SK-N-MC (cell line): ENCODE measurements around a stretch of chr1.

- RRBS, result 88% methylated on average over 4 of the region's 13 CpGs
These were observed 87.4 kb downstream of the UBR4 start for GRCh38 chr1:19122485-19123208.

- RRBS, result no CpG with 5 or more reads among the region's 6 CpGs
These were observed 56.9 kb downstream of the UBR4 start for GRCh38 chr1:19153269-19153530.

DNA sequence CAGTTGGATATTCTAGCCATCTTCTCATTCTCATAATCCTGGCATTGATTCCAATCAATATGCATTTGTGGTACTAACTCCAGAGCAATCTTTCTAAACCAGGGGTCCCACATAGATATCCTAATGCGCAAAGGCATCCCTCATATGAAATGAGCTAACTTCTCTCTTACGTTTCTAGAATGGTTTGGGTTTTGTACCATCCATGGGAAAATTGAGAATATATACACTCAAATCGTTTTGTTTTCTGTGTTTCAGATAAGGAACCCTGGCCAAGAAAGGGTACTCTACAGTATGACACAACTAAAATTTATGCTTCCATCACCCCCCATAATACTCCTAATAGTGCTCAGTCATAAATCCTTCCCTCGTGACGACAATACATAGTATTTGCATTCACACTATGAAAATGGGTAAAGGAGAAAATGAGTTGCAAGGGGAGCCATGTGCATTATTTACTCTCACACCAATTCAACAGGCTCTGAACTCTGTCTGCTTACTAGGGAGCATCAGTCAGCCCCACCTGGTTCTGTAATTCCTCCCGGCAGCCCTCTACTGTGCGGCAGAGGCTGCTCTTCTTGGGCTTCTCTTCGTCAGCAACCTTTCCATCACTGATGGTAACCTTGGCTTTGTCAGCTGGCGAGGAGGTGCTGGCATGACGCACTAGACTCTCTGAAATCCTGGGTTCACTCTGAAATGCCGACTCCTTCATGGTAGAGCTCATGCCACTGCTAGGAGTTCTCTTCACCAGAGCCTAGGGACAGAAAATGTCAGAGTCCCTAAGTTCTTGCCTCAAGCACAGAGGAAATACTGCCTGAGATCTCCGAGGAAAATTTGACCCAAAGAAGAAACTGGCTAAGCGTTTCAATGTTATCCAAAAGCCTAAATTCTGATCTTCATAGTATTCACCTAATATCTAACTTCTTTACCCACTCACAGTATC, 49.4 kb downstream of the UBR4 start:
- RRBS, result no CpG with 5 or more reads among the region's 13 CpGs

GRCh38 chr1:19163922-19164667, 46.0 kb downstream of the UBR4 start:
- RRBS, result no CpG with 5 or more reads among the region's 1 CpG

GRCh38 chr1:19209273-19209949, 655 bp downstream of the UBR4 start:
- RRBS, result 2% methylated on average over 8 of the region's 27 CpGs

GRCh38 chr1:19232006-19232478, 19.3 kb downstream of the EMC1 start:
- RRBS, result no CpG with 5 or more reads among the region's 8 CpGs

DNA sequence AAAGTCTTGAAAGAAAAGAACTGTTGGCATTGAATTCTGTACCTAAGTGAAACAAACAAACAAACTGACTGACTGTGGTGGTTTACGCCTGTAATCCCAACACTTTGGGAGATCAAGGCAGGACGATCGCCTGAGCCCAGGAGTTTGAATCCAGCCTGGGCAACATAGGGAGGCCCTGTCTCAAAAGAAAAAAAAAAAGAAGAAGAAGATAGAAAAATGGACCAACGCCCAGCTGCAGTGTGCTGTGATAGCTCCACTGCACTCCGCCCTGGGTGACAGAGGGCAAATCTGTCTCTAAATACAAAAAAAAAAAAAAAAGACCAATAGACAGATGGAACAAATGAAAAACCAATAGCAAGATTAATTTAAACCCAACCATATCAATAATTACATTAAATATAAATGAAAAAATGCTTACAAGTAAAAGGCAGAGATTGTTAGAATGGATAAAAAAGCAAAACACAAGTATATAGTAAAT, 13.9 kb downstream of the AKR7A3 start:
- RRBS, result no CpG with 5 or more reads among the region's 5 CpGs

GRCh38 chr1:19296835-19297335, 8.3 kb upstream of the AKR7A3 start:
- RRBS, result no CpG with 5 or more reads among the region's 9 CpGs

GRCh38 chr1:19328515-19328714, 16.3 kb downstream of the SLC66A1 start:
- RRBS, result no CpG with 5 or more reads among the region's 8 CpGs

GRCh38 chr1:19352503-19353322, 40.6 kb downstream of the SLC66A1 start:
- RRBS, result 94% methylated on average over 2 of the region's 26 CpGs

GRCh38 chr1:19444462-19444702, 41.0 kb downstream of the CAPZB start:
- RRBS, result no CpG with 5 or more reads among the region's 3 CpGs

DNA sequence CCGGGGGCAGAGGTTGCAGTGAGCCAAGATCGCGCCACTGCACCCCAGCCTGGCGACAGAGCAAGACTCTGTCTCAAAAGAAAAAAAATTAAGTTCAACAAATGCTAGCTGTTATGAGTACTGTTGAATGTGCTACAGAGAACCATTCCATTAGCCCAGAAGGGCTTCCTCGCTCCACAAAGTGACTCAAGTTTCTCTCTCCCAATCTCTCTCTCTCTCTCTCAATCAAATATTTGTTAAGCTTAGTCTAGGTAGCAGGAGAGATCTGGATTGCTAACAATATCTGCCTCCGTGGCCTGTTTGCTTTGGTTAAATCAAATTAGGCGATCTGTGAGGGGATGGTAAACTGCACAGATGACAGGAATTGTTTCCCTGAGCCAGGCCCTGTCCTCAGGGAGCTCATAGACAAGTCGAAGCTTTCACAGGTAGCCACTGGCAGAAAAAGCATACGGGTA, 1.2 kb upstream of the CAPZB start:
- RRBS, result no CpG with 5 or more reads among the region's 9 CpGs

DNA sequence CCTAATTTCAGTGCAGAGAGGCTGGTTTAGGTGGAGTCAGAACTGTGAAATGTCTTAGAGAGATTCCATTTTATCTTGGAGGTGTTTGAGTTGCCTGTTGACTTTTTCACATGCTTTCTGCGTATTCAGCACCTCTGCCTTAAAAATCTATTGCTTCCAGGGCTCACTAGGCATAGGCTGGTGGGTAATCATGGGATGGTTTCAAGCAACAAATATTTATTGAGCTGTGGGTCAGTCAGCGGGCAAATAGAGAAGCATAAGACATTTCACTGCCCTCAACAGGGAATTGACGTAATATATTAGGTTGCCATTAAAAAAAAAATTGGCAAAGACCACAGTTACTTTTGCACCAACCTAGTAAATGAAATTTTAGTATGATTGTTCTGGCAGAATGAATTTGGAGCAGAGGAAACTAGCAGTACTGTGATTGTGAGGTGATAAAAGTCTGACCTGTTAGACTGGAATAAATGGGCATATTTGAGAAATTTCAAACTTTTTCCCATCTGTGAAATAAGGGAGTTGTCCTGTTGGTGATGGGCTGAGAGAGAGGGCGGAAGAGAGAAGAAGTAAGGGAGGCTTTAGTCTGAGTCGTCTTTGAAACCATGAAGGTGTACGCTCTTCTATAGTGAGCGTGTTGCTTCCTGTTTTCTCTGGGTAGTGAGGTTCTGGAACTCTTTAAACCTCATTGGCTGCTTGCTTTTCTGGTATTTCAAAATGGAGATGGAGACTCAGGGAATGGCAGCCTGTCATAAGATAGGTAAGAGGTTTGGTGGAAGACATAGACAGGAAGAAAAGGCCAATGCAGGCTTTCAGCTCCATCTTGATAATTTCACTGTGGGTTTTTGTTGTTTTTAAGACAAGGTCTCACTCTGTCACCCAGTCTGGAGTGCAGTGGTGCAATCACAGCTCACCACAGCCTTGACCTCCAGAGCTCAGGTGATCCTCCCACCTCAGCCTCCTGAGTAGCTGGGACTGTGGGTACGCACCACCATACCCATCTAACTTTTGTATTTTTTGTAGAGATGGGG, 3.3 kb downstream of the MICOS10 start:
- RRBS, result no CpG with 5 or more reads among the region's 8 CpGs

GRCh38 chr1:19640742-19641319, 3.3 kb upstream of the NBL1 start:
- RRBS, result no CpG with 5 or more reads among the region's 6 CpGs

DNA sequence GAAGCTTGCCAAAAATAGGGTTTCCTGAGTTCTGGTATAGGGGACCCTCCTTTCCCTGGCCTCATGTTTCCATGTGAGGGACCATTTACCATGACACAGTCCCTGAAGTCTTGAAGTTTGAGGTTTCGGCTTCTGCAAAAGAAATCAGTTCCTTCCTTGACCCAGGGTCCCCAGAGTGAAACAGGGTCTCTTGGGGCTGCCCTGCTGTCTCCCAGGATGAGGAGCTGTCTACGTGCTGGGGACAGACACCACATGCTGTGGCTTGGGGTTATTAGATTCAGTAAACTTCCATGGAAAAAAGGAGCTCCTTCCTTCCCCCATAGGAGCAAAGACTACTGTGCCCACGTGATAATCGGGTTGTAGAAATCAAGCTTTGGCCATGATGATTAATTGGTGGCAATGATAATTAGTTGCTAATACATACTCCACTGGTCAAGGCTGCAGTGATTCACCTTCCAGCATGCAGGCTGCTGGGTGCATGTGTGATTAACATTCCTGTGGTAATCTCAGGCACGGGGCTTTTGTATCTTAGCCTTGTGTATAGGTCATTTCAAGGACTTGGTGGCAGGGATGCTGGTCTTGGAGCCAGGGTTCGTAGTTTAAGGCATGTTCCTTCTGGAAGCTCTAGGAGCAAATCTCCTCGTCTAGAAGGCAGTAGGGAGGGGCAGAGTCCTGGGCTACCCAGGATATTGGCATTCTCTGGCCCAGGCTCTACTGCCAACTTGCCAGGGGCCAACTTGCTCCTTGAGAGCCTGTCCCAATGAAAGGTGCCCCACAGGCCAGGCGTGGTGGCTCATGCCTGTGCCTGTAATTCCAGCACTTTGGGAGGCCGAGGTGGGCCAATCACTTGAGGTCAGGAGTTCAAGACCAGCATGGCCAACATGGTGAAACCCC, 41.4 kb downstream of the TMCO4 start:
- RRBS, result no CpG with 5 or more reads among the region's 9 CpGs

DNA sequence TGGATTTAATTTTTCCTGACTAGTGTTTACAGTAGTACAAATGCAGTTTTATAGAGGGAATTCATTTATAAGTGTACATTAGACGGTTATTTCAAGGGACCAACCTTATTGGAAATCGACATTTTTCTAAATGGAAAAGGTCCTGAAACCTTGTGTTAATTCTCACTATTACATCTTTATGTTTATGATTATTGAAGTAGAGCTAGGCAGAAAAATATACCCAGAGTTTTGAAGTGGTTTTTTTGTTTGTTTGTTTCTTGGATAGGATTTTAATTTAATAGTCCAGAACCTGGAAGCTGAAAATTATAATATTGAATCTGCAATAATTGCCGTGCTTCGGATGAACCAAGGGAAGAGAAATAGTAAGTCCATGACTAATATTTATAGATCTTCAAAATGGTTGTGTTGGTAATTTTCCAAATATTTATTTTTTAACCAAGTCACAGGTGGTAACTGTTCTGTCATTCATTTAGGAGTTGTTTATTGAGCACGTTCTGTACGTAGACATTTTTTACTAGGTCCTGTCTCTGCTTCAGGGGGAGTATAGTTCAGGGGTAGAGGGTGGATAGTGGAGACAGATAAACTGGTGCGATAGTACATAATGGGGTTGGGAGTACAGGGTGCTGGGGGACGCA, 18.7 kb downstream of the PLA2G2E start:
- RRBS, result no CpG with 5 or more reads among the region's 8 CpGs

GRCh38 chr1:20099306-20099519, 20.1 kb downstream of the PLA2G2D start:
- RRBS, result no CpG with 5 or more reads among the region's 6 CpGs

DNA sequence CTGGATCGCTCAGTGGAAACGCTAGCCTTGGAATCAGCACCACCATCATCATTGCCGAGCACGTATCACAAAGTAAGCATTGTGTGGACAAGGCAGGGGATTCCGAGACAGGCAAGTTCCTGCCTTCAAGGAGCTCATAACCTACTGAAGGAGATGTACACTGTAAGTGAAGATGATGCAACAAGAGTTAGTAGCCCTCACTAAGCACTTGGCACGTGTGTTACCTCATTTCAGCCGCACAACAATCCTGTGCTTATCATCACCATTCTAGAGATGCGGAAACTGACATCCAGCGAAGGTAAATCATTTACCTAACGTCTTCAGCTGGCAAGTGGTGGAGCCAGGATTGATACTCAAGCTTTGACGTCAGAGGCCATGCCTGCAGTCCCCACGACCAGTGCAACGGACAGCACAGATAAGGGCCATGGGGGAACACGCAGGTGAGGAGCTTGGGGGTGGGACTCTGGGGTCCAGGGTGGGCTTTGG, 2.9 kb upstream of the UBXN10 start:
- RRBS, result no CpG with 5 or more reads among the region's 14 CpGs

DNA sequence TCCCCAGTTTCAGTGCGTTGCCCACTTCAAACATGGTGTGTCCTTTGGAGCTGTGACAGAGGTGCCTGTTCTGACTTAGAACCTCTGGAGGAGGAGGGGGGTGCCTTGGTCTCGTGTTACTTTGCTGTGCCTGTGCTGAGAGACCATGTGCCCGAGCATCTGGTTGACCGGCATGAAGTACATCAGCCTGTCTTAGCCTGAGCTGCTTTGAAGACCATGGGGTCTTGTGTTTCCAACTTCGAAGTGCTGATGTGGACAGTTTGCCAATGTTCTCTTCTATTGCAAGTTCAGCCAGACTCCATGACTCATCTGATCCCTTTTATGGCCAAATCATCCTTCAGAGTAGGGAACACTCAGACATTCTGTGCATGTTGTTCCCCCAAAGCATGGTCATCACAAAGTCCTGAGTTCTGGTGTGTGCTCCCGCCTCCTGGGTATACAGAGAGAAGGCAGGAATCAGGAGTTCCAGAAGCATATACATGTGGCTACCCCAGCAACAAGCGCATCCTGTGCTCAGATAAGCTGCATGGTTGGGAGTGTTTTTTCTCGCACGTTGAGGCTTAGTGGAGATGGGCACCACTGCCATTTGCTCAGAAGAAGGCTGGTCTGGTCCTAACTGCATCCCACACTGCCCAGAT, 6.1 kb upstream of the PLA2G2C start:
- RRBS, result no CpG with 5 or more reads among the region's 9 CpGs

- RRBS, result no CpG with 5 or more reads among the region's 16 CpGs
These were observed 10.6 kb upstream of the CAMK2N1 start for GRCh38 chr1:20496337-20497246.